ENCODE results near the genes PAMR1 and TRIM44.

GRCh38 chr11:35177889-35178263 is 38.9 kb downstream of the CD44 start:
- PRO-cap, result no peak

DNA sequence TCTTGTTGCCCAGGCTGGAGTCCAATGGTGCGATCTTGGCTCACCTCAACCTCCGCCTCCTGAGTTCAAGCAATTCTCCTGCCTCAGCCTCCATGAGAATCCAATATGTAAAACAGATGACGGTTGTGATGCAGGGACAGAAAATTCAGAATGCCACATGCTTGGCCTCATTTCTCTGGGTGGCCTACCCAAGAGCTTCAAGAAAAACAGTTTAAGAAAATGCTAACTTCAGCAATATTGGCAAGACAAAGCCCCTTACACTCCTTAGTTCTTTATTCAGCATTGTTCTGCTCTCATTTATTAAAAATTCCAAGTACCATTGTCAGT is 73.4 kb downstream of the CD44 start:
- PRO-cap, result no peak

DNA sequence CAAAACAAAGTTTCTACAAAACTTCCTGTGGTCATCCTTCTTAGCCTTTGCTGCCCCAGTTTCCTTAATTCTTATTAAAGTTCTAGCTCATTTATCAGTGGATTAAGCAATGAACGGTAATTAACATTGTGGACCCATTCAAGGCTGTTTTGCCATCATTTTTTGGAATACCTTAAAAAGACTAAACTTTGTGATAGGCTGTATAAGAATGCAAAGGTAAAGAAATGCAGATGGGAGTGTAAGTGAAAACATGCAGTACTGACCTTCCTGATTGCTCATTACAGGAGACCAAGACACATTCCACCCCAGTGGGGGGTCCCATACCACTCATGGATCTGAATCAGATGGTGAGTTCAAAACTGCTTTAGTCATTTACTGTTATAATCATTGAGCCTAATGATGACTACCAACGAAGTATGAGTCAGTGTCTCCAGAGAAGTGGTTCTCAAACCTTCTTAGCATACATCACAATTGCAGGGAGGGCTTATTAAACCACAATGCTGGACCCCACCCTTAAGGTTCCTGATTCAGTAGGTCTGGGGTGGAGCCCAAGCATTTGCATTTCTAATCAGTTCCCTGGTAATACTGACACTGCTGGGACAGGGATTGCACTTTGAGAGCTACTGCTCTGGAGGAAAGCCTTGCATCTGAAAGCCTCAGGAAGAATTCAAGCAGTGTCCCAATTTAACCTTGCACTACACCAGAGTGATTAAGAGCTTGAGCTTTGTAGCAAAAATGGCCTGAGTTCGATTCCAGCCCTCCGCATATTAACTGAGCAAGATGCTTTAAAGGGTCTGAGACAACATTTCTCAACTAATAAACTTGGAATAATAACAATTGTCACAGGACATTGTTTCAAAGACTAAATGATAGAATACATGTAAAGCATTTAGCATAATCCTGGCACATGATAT is 75.9 kb downstream of the CD44 start:
- PRO-cap, result no peak

GRCh38 chr11:35303643-35304477 is 115.5 kb downstream of the SLC1A2 start:
- PRO-cap, result no peak

DNA sequence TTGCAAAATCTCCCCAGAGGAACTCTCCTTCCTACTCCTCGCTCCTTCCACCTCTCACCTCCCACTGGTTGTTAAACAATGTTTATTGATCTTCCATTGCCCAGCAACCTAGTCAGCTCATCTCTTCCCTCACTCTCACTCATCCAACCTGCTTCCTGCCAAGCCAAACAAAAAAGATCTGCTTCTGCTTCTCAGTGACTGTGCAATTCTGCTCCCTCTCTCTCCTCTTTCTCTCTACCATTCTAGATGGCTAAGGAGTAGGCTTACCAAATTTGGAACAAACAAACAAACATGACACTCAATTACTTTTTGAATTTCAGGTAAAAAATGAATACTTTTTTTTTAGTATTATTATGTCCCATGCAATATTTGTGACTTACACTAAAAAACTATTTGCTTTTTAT is 114.9 kb downstream of the SLC1A2 start:
- PRO-cap, result no peak

GRCh38 chr11:35418045-35418740 is 1.2 kb downstream of the SLC1A2 start:
- PRO-cap, result no peak

DNA sequence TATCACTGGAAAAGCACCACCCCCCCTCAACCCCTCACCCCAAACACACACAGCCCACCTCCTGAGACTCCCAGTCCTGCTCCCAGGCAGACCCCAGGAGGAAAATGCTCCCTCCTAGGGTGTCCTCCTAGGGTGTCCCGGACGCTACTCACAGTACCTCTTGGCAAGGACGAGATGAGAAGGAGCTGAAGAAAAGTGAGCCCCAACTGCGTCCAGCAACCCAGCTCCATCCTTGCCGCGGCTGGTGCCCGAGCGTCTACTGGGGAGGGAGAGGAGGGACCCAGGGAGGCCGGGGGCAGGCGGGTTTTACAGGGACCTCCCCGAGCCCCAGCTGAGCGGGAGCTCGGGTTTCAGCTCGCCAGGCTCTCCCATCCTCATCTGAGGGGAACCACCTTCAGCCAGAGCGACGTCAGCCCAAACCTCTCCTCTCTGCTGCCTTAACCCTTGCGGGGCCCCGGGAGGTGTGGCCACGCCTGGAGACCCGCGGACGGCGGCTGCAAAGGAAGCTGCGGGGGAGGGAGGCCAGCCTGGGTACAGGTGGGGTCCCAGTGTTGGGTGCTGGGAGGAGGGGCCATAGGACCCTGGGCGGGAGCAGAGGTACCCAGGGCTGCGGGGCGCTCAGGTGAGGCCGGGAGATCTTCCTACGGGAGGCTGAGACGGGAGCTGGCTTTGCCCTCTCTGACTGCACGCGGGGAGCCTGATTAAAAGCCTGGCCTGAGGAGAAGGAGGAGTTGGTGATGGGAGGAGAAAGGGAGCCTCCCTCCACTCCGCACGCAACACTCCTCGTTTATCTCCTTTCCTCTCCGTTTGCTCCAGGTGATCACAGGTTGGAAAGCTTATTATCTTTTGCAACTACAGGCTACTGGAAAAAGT is at the start of gene PAMR1:
PAMR1 (minus strand) TSS at position 261 of the 873 bp plus-strand sequence.
- PRO-cap, result no peak

- PRO-cap, result no peak
These were observed 892 bp upstream of the PAMR1 start for GRCh38 chr11:35526229-35526786.

DNA sequence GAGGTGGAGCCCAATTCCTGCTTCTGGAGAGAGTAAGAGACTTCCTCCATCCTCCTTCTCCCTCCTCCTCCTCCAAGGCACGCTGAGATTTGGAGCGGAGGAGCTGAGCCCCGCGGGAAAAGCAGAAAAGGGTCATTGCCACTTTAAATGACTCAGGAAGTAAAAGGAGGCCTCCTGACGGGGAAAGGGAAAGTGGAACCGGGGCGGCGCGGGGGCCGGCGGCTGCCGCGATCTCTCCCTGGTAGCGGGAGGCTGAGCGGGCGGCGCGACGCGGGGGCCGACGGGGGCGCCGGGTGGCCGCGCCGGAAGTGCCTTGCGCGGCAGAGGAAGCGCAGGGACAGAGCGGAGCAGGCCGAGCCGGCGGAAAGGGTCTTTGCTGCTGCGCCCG is at the start of gene TRIM44:
TRIM44 (plus strand) TSS at position 218 of the 388 bp plus-strand sequence.
- PRO-cap, result unidirectional peak, plus-strand start at position 190 of the sequence

- PRO-cap, result no peak
These were observed 25.1 kb downstream of the LDLRAD3 start for GRCh38 chr11:35968759-35969557.

- PRO-cap, result no peak
These were observed 62.1 kb downstream of the COMMD9 start for GRCh38 chr11:36227102-36227515.

- PRO-cap, result no peak
These were observed 65.3 kb downstream of the PRR5L start for GRCh38 chr11:36361382-36361756.

GRCh38 chr11:36373101-36373389 is 77.0 kb downstream of the PRR5L start:
- PRO-cap, result no peak

- PRO-cap, result no peak
These were observed 1705.6 kb downstream of the LRRC4C start for GRCh38 chr11:39753939-39754144.

GRCh38 chr11:39928737-39929012 is 1530.8 kb downstream of the LRRC4C start:
- PRO-cap, result no peak

DNA sequence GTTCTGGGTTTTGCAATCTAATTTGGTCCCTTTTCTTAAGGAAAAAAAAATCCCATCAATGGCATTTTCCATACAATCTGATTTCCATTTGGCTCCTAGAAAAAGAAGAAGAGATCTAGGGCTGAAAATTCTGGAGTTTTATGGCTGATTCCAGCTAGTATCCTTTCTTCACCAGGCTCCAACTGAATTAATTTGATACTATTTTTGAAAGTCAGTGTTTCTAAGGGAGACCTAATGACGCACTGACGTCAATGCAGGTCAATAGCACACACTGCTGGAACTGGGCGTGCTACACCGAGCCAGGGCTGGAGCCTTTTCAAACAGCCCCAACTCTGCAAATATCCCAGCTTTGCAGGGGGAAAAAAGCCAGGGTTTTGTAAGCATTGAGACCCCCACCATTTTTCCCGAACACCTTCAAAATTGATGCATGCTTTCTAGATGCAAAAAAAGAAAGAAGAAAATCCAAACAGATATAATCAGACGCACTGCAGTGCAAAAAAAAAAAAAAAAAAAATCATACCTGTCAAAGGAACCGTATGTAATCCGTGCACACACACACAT is 124.7 kb upstream of the HSD17B12 start:
- PRO-cap, result no peak

DNA sequence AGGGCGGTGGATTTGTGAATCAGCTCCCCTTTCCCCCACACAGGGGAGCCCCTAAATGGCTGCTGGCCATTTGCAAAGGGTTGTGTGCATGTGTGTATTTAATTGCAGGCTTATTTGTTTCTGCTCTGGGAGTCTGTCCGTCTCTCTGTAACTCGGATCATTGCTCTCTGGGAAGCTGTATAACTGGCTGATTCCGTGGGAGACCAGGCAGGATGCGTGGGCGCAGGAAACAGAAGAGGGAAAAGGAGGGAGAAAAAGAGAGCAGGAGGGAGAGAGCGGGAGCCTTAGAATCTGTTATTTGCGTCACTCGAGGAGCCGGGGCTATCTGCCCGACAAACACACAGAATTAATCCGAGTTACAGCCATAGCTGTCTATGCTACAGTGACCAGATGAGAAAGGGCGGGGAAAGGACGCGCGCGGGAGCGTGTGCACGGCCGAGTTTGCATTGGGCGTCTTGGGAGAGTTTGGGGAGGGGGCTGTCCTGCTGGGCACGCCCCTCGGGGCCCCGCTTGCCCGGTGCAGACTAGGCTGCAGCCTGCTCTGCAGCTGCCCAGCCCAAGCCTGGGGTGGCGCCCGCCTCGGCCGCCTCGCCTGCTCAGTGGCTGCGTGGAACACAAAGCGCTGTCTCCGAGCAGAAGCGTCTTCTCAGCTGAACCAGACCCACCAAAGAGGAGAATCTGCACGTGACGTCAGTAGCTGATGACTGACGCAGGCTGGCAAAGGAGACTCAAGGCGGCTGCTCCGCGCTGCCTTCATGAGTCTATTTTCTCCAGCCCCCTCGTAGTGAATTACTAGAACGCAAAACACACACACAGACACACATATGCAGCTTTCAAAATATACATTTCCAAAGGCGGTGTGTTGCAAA is 105.3 kb upstream of the HSD17B12 start:
- PRO-cap, result no peak

DNA sequence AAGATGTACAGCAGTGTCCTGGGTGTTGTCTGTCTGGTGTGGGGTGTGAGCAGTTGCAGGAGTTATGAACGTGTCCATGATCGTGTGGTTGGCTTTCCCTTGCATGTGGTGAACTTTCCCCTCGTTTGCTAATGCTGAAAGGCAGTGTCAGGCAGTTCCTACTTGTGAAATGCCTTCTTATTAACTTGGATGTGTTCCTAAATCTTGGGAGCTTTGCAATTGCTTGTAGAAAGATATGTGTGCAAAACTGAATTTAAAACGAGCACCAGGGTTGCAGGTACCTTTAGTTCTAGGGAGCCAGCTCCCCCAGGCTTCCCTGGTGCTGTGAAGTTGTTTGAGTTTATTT is 35.9 kb upstream of the HSD17B12 start:
- PRO-cap, result no peak

DNA sequence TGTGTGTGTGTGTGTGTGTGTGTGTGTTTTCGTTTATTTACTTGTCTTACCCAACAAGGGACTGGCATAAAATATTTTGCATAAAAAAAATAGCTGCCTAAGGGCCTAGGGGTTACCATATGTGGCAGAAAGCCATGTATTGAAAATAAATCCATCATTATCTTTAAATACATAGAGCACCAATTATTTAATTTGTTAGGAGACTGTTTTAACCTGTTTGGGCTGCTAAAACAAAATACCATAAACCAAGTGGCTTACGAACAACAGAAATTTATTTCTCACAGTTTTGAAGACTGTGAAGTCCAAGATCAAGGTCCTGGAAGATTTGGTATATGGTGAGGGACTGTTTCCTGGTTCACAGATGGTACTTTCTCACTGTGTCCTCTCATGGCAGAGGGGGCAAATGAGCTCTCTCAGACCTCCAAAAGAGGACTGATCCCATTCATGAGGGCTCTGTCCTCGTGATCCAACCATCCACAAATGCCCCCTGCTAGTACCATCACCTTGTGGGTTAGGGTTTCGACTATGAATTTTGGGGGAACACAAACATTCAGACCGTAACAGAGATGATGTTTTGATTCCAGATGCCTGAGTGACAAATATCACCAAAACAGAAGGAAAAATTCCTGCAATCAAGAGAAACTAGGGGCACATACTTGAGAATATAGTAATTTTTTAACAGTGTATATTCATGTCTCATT is 43.8 kb downstream of the HSD17B12 start:
- PRO-cap, result no peak

- PRO-cap, result no peak
These were observed 5.7 kb downstream of the ALKBH3 start for GRCh38 chr11:43886285-43886864.

Data from peritoneum (tissue), 1 donor.